ENCODE measurements around a stretch of chr11.

DNA sequence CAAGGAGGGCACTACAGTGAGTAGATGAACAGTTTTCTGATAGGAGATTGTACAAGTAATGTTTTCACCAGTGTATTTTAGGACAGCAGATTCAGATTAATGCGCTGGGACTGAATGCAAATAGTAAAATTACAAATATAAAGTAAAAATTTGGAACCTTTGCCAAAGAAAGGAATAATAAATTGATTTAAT lies 1.1 kb downstream of the C11orf71 start:
- PRO-cap, 4 experiments, result no peak in any of the 4 experiments
- RAMPAGE, long total RNA, 2 experiments, result no peak in any of the 2 experiments

DNA sequence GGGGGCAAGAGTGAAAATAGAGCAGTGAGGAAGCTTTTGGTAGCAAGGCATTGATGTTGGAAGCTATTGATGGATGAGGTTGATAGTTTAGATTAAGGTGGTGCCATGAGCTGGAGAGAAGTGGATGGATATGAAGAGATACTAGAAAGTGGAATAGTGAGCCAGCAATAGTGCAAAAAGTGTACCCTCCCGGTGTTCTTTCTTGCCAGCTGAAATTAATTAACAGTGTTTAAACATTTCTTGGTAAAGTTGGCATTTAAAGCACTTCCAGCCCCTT lies 3.7 kb downstream of the RBM7 start:
- PRO-cap, 4 experiments, result no peak in any of the 4 experiments
- RAMPAGE, long total RNA, 2 experiments, result no peak in any of the 2 experiments

- PRO-cap, 4 experiments, result no peak in any of the 4 experiments
- RAMPAGE, long total RNA, 2 experiments, result no peak in any of the 2 experiments
These were observed 1.8 kb downstream of the REXO2 start for GRCh38 chr11:114441101-114441381.

DNA sequence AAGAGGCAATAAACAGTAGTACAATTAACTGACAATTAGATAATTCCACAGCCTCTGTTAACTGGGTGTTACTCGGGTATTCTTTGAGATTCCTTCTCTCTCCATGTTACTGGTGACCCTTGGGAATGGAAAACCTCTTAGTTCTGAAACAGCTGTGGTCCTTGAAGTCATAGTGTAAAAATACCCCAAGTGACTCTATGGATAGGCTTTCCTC lies 187 bp upstream of the NXPE1 start:
- PRO-cap, 4 experiments, result no peak in any of the 4 experiments
- RAMPAGE, long total RNA, 2 experiments, result no peak in any of the 2 experiments

- PRO-cap, 4 experiments, result no peak in any of the 4 experiments
- RAMPAGE, long total RNA, 2 experiments, result no peak in any of the 2 experiments
These were observed 118.9 kb downstream of the NXPE2 start for GRCh38 chr11:114797204-114797616.

GRCh38 chr11:115256831-115257169 lies 247.4 kb downstream of the CADM1 start:
- PRO-cap, 4 experiments, result no peak in any of the 4 experiments
- RAMPAGE, long total RNA, 2 experiments, result no peak in any of the 2 experiments

DNA sequence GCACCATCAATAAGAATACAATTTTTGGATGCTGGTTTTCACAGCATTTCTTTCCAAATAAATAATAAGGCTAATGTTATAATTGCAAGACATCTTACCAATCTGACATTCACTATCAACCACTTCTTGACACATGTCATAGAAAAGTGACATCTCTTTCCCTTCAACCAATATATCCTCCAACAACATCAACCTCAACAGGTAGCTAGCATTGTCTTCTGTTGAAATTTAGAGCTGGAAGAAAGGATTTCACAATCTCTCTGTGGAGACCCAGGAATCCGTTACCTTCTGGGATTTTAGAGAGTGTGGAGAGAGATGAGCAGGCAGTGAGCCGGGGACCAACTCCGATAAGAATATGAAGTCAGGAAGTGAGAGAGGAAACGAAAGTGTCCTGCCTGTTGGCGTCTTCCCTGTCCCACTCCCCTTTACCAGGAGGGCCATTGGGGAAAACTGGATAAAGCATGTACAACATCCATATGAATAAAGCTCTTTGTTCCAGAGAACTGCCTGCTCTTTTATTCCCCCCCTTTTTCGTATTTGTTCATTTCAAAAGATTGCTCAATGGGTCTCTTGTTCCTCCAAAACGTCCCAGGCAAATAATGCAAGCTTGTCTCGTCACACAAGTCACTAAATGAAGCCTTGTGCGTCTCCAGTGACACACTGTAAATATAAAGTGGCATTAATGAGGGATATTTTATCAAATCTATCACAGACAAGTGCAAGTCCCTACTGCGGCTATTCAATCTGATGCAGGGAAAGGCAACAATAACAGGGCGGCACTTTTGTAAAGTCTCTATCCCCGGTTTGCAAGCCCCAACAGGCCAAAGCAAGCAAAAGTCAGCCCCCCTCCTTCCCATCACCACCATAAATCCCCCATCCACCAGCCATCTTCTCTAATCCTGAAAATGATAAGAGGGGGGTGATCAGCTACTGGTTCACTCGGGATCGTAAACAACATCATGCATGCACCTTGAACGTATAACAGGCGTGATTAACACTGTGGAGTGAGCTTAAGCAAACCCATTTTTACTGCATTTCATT lies 3.4 kb downstream of the CADM1 start:
- PRO-cap, 4 experiments, result peak in 1 of 4 experiments; most common minus-strand start position 357 of the sequence (in 1)
- RAMPAGE, long total RNA, 2 experiments, result no peak in any of the 2 experiments

GRCh38 chr11:116195355-116195693 lies 577.5 kb downstream of the BUD13 start:
- PRO-cap, 4 experiments, result peak in 2 of 4 experiments; most common minus-strand start chr11:116195536 (in 2)
- RAMPAGE, long total RNA, 2 experiments, result no peak in any of the 2 experiments

DNA sequence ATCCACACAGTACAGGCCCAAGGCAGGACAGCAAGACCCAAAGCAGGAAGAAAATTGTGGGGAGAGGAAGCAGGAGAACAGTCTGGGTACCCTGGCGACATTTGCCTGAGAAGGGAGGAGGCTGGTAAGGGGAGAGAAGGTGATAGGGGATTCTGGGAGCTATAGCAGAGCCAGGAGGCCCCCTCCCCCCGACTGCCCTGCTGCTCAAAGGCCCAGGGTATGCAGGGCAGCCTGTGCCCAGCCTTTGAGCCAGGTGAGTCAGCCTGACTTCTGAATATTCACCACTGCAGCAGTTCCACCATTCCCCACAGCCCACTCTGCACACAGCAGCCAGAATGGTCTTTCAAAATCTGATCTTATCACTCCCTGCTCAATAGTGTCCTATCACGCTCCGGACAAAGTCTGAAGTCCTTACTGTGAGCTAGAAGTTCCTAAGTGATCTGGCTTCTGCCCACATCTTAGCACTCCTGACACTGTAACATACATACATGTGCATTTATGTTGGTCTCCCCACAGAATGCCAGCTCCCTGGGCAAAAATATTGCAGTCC lies 111.8 kb downstream of the BUD13 start:
- PRO-cap, 4 experiments, result peak in 4 of 4 experiments; most common plus-strand start position 454 of the sequence (in 1); most common minus-strand start position 319 of the sequence (in 3)
- RAMPAGE, long total RNA, 2 experiments, result no peak in any of the 2 experiments

DNA sequence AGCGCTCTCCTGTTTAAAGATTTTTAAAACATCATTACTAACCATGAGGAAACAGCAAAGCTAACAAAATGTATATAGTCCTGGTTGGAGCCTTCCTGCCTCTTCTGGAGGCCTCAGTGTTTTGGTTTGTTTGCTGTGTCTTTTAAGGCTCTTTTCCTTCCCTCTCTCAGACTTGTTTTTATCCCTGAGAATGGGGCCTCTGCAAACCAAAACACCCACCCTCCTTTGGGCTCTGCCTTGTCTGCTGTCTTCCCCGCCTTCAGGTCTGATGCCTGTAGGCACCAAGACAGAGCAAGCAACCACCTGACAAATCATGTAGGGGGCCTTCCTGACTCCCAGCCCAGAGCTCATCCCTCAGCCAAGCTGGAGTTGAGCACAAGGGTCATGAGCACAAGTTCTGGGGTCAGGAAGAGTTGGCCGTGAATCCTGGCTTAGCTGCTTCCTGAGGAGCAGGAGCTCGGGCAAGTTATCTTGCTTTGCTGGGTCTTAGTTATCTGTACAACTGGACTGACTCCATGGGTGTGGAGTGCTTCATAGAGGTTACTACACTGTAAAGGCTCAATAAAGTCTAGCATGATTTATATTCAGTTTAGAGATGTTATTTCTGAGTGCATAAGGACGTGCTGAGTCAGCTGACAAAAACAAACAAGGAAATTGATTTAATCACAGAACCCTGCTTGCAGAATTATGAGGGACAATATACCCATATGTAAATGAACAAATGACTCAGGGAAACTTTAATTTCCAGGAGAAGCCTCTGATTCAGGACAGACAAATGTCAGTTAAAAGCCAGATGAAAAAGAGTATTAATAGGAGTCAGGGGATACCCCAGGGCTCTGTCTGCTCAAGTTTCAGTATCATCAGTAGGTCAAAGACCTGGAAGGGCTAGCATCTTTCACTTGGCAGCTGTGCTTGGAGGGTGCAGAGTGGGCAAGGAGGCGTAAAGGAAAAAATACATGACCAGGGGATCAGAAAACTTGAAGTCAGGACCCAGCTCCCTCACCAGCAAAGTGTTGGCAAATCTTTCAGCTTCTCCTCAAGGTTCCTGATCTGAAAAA lies 15.0 kb upstream of the APOA1 start:
- PRO-cap, 4 experiments, result peak in 1 of 4 experiments; most common minus-strand start position 362 of the sequence (in 1)
- RAMPAGE, long total RNA, 2 experiments, result no peak in any of the 2 experiments

- PRO-cap, 4 experiments, result no peak in any of the 4 experiments
- RAMPAGE, long total RNA, 2 experiments, result no peak in any of the 2 experiments
These were observed 76.9 kb upstream of the APOA1 start for GRCh38 chr11:116914427-116914626.

DNA sequence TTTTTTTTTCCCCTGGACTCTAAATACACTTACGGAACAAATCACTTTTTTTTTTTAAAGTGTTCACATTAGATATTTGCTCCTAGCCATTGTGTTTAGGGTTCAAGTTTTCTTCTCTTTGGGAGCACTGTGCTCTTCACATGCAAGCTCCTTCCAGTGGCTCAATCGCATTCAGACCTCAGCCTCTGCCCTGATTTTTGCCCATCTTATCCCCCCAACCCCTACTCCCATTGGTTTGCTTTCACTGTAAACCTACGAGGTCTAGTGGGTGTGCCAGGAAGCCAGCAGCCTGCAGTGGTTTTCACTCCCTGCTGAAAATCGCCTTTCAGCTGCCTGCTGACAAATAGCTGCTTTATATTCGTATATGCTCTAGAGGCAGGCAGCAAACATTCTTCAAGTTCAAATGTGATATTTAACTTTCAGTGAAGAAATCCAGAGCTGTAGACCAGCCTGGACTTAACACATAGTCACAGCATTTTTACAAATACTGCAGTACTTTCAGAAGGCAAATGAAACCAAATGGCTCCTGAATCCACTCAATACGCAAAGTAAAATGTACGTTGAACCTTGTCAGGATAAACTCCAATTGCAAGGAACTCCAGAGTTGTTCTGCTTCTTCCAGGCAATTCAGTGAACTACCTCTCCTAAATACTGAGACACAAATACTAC lies 92.8 kb upstream of the APOA1 start:
- PRO-cap, 4 experiments, result no peak in any of the 4 experiments
- RAMPAGE, long total RNA, 2 experiments, result no peak in any of the 2 experiments

DNA sequence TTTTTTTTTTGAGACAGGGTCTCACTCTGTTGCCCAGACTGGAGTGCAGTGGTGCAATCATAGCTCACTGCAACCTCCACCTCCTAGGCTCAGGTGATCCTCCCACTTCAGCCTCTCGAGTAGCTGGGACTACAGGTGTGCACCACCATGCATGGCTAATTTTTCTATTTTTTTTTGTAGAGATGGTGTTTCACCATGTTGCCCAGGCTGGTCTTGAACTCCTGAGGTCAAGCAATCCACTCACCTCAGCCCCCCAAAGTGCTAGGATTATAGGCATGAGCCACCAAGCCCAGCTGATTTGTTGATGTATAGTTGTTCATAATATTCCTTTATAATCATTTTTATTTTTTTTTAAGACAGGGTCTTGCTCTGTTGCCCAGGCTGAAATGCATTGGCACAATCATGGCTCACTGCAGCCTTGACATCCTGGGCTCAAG lies 110.5 kb upstream of the APOA1 start:
- PRO-cap, 4 experiments, result no peak in any of the 4 experiments
- RAMPAGE, long total RNA, 2 experiments, result no peak in any of the 2 experiments

DNA sequence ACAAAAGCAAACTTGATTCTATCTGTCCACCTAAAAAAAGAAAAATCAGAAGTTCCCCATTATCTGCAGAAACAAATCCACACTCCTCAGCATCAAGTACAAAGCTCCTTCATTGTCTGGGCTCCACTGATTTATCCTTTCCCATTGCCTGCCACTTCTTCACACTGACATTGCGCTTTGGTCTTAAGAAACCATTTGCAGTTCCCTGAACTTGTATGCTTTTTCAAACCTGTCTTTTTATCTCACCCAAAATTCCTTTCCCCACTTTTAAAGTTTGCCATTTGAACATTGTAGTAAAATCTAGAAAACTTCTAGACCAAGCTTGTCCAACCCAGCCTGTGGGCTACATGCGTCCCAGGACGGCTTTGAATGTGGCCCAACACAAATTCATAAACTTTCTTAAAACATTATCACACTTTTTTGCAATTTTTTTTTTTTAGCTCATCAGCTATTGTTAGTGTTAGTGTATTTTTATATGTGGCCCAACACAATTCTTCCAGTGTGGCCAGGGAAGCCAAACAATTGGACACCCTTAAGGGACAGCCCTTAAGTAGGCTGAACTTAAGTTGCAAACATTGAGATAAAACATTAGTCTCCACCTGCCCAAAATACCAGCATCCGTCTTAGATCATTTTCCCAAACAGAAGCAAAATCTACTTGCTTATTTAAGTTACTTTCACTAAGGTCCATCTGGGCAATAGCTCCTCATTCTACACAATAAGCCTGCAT lies 96.2 kb downstream of the SIK3 start:
- PRO-cap, 4 experiments, result no peak in any of the 4 experiments
- RAMPAGE, long total RNA, 2 experiments, result no peak in any of the 2 experiments

DNA sequence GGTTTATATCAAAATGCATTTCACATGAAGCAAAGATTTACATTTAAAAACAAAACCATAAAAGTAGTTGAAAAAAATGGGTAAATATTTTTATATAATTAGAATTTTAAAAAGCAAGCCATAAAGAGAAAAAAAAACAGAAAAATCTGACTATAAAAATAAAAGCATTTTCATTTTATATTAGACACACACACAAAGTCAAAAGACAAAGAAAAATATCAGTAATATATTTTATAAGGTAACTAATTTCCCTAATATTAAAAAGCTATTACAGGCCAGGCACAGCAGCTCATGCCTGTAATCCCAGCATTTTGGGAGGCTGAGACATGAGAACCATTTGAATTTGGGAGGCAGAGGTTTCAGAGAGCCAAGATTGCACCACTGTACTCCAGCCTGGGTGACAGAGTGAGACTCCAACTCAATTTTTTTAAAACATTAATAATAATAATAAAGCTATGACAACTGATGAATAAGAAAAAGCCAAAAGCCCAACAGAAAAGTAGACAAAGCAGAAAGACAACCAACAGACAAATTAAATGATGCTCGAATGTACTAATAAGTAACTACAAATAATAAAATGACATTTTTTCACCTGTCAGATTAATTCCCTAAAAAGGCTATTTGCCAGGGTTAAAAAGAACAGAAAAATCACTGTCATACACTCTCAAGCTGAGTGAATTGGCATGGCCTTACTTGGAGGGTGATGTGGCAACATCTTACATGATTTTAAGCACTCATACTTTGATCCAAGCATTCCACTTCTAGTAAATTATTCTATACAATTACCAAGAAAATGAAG lies 18.4 kb downstream of the SIK3 start:
- PRO-cap, 4 experiments, result no peak in any of the 4 experiments
- RAMPAGE, long total RNA, 2 experiments, result no peak in any of the 2 experiments

DNA sequence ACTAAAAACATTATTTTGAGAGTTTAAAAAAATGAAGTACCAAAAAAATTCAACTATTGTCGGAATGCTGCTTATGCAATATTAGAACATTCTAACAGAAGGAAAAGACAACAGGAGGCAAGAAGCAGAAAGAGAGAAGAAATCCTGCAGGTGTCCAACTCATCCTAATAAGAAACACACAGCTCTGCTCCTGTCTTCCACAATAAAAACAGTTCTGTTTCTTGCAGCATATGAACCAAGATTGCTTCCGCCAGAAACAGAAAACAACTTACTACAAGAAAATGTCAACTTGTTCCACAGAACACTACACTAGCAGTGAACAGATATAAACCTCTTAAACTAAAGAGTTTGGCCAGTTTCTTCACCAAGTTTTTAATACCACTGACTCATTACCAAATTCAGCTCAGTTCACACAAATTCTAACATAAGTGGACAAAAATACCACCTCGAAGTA lies 14.6 kb downstream of the SIK3 start:
- PRO-cap, 4 experiments, result no peak in any of the 4 experiments
- RAMPAGE, long total RNA, 2 experiments, result no peak in any of the 2 experiments

GRCh38 chr11:117095411-117096345 lies 2.5 kb downstream of the SIK3 start:
- PRO-cap, 4 experiments, result peak in 2 of 4 experiments; most common plus-strand start chr11:117095659 (in 1); most common minus-strand start chr11:117095543 (in 1)
- RAMPAGE, long total RNA, 2 experiments, result no peak in any of the 2 experiments

GRCh38 chr11:117137459-117137820 lies 6.6 kb upstream of the PAFAH1B2 start:
- PRO-cap, 4 experiments, result no peak in any of the 4 experiments
- RAMPAGE, long total RNA, 2 experiments, result no peak in any of the 2 experiments

DNA sequence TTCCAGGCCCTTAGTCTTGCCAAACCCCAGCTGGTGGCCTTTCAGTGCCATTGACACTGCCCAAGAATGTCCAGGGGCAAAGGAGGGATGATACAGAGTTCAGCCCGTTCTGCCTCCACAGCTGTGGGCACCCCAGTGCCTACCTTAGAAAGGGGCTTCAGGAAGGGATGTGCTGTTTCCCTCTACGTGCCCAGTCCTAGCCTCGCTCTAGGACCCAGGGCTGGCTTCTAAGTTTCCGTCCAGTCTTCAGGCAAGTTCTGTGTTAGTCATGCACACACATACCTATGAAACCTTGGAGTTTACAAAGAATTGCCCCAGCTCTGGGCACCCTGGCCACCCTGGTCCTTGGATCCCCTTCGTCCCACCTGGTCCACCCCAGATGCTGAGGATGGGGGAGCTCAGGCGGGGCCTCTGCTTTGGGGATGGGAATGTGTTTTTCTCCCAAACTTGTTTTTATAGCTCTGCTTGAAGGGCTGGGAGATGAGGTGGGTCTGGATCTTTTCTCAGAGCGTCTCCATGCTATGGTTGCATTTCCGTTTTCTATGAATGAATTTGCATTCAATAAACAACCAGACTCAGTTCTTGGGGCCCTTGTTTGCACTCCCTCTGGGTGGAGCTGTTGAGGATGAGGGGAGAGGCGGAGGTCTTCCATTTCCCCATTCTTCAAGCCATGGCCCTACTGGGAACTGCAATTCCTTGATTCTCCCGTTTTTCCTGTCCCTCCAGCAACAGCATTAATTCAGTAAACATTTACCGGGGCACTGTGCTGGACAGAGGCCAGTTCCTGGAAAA lies 2.1 kb upstream of the TAGLN start:
- PRO-cap, 4 experiments, result no peak in any of the 4 experiments
- RAMPAGE, long total RNA, 2 experiments, result no peak in any of the 2 experiments

GRCh38 chr11:117238504-117239211 lies 6.2 kb downstream of the RNF214 start:
- PRO-cap, 4 experiments, result no peak in any of the 4 experiments
- RAMPAGE, long total RNA, 2 experiments, result no peak in any of the 2 experiments

Measured in right lobe of liver (tissue), 4 donors.